H4 (cell line): ENCODE measurements around the gene RNF123.

GRCh38 chr3:49539654-49540676 is 14.3 kb upstream of the BSN start:
- RAMPAGE, long total RNA = no peak

- RAMPAGE, long total RNA = no peak
Observed at GRCh38 chr3:49554817-49555418, 641 bp downstream of the BSN start.

GRCh38 chr3:49689050-49690224 is at the start of gene RNF123:
Gene RNF123 (plus strand): TSS chr3:49689557.
- RAMPAGE, long total RNA = start-site peak on the plus strand at chr3:49689548-49689591, 20 reads

GRCh38 chr3:49812242-49813036 is 1.3 kb downstream of the UBA7 start:
- RAMPAGE, long total RNA = no peak

DNA sequence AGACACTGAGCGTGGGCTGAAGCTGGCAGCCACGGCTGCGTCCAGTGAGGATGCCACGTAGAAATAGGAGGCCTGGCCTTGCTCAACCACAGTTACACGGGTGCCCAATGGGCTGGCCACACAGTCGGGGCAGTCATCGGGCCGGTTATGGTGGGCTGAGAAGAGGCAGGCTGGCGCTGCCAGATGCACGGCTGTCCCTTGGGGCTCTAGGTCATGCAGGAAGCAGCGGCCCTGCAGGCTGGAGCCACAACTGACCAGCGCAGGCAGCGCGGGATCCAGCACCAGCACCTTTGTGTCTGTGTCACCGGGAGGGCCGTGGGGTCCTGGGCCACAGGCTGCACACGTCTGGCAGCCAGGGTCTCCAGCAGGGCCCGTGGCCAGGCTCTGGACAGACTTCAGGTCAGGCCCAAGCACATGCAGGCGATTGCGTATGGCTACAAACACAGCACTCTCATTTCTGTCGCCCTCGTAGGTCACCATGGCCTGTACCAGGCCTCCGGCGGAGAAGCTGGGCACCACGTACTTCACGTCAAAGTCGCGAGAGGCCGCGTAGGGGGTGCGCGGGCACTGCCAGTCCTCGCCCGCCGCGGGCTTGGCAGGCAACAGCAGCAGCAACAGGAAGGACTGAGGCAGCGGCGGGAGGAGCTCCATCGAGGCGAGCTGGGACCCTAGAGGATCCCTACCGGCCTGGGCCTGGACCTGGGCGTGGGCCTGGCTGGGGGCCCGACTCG is 549 bp downstream of the MST1R start:
- RAMPAGE, long total RNA = no peak

DNA sequence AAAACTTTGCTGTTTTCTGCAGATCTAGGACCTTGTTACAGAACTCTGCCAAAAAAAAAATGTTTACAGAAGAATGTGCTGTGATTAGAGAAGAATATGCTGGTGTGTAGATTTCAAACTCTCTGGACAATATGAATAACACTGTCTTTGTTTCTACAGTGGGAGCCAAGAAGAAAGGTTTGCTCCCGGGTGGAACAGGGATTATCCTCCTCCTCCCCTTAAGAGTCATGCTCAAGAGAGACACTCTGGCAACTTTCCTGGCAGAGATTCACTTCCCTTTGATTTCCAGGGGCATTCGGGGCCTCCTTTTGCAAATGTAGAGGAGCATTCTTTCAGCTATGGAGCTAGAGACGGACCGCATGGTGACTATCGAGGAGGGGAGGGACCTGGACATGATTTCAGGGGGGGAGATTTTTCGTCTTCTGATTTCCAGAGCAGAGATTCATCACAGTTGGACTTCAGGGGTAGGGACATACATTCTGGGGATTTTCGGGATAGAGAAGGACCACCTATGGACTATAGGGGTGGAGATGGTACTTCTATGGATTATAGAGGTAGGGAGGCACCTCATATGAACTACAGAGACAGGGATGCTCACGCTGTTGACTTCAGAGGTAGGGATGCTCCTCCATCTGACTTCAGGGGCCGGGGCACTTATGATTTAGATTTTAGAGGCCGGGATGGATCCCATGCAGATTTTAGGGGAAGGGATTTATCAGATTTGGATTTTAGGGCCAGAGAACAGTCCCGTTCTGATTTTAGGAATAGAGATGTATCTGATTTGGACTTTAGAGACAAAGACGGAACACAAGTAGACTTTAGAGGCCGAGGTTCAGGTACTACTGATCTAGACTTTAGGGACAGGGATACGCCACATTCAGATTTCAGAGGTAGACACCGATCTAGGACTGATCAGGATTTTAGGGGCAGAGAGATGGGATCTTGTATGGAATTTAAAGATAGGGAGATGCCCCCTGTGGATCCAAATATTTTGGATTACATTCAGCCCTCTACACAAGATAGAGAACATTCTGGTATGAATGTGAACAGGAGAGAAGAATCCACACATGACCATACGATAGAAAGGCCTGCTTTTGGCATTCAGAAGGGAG is 27.7 kb downstream of the RBM6 start:
- RAMPAGE, long total RNA = no peak

GRCh38 chr3:50122938-50123976 is 31.9 kb upstream of the SEMA3F start:
- RAMPAGE, long total RNA = no peak

DNA sequence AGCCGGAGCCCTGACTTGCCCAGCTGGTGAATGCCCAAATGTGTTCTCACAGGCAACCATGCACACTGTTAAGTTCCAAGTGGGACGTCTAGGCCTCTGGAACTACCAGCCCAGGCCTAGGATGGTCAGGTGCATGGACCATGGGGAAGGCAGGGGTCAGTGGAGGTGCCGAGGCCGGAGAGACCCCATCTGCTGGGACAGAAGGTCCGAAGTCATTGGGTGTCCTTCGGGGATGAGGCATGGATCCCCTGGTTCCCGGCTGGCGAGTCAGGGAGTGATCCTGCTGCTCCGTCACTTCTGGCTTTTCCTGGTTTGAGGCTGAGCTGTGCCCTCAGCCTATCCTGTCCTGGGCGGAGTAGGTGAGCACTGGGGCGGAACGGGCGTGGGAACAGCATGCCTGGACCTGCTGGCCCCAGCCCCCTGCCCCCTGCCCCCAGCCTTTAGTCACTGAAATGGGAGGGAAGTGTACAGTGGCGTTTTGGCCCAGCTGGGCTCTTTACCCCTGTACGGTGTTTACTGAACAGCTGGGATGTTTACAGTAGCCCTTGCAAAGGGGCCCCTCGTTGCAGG is 12.1 kb downstream of the SEMA3F start:
- RAMPAGE, long total RNA = no peak

GRCh38 chr3:50205667-50206470 is 798 bp downstream of the SLC38A3 start:
- RAMPAGE, long total RNA = no peak

GRCh38 chr3:50220978-50221674 is 14.9 kb upstream of the GNAI2 start:
- RAMPAGE, long total RNA = no peak

GRCh38 chr3:50226014-50226365 is 10.0 kb upstream of the GNAI2 start:
- RAMPAGE, long total RNA = no peak

- RAMPAGE, long total RNA = no peak
Observed at GRCh38 chr3:50268229-50268588, 738 bp upstream of the SEMA3B start.

DNA sequence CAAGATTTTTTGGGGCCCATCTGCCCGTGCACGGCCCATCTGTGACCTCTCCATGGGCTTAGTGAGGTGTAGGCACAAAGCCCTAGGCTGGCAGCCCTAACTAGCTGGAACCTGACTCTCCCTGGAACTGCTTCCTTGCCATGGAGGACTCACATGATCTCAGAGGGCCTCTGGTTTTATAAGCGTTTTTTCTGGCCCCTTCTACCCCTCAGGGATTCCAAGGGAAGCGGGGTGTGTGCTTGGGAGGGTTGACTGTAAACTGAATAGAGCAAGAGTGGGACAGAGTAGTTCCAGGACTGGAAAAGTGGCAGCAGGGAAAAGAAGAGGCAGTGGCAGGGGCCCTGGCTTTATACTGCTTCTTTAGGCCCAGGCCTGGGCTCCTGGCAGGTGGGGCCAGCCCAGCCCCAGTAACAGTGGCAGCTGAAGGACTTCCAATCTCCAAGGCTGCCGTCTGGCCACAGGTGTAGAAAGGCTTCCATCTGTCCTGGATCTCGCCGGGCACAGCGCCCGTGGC is 727 bp upstream of the IFRD2 start:
- RAMPAGE, long total RNA = no peak

GRCh38 chr3:50314671-50315583 is 7.6 kb downstream of the HYAL2 start:
- RAMPAGE, long total RNA = no peak

DNA sequence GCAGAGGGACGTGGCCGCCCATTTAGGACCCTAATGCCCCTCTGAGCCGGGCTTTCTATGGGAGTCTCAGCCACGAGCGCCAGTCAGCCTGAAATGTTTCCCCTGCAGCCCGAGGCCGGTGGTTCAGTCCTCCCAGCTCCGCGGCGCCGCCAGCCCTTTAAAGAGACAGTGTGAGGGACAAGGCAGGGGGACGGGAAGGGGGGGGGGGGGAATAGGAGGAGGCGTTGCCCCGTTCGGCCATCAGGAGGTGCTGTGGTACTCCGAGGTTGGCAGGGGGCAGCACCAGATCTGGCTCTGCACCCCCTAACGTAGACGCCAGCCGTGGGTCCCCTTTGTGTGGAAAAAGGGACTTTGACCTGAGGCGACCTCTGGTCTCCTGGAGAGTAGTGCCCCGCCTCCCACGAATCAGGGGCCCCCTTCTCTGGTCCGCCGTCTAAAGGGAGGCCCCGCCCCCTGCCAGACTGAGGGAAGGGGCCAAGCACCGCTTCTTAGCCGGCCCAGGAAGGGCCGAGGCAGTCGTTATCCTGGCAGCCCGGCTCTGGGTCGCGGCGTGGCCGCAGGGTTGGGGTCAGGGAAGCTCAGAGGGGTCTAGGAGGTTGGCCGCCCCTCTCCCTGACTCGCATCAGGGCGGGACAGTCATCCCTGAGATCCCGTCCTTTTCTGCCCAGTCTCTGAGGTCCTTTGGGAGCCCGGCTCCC is 777 bp downstream of the HYAL2 start:
- RAMPAGE, long total RNA = no peak

DNA sequence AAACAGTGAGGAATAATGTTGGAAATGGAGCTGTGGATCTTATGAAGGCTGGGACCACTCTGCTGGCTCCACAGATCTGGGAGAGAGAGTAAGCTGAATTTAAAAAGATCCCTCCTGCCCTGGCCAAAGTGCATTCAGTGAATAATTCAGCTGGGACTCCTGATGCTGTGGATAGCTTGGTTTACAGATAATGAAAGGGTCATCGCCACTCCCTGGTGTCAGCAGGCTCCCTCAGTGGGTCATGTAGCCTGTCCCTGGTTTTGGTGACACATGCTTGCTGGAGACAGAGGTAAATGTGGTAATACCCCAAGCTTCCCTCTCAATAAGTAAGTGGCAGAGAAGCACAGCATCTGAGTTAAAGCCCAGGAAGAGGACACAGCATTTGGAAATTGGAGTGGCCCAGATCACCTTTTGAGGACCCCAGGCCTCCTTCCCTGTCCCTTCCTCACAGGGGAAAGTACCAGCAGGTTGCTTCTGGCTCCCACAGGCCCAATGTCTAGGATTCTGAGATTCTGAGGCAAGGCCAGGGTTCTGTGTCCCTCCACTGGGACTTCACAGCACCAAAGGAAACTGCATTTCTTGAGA is 1.8 kb downstream of the TMEM115 start:
- RAMPAGE, long total RNA = no peak

- RAMPAGE, long total RNA = no peak
Observed at GRCh38 chr3:50581954-50582926, 12.9 kb downstream of the HEMK1 start.

DNA sequence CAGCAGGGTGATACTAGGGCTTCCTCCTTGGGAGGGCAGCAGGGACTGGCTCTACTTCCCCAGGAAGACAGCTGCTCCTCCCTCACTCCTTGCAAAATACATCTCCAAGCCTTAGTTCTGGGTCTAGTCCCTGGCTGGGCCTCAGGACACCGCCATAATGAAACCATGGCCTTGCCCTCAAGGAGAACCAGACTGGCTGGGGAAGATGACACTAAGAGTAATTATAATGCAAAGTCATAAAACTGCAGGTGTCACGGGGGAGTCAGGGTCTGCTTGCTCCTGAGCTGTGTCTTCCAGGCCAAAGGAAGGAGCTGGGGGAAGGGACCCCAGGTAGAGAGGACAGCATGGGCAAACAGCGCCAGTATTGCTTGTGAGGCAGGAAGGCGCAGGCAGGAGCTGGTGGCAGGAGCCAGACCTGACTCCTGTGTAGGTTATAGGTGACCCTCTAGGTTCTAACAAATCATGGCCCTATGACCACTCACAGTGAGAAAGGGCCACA is 2.0 kb downstream of the CISH start:
- RAMPAGE, long total RNA = no peak

DNA sequence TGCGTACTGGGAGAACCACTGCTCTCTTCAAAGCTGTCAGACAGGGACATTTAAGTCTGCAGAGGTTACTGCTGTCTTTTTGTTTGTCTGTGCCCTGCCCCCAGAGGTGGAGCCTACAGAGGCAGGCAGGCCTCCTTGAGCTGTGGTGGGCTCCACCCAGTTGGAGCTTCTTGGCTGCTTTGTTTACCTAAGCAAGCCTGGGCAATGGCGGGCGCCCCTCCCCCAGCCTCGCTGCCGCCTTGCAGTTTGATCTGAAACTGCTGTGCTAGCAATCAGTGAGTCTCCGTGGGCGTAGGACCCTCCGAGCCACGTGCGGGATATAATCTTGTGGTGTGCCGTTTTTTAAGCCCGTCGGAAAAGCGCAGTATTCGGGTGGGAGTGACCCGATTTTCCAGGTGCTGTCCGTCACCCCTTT is 303.8 kb downstream of the DOCK3 start:
- RAMPAGE, long total RNA = no peak

- RAMPAGE, long total RNA = no peak
Observed at GRCh38 chr3:51385683-51386190, 646 bp downstream of the MANF start.